M059J (cell line): ENCODE results near the genes MARCKS and HDAC2.

DNA sequence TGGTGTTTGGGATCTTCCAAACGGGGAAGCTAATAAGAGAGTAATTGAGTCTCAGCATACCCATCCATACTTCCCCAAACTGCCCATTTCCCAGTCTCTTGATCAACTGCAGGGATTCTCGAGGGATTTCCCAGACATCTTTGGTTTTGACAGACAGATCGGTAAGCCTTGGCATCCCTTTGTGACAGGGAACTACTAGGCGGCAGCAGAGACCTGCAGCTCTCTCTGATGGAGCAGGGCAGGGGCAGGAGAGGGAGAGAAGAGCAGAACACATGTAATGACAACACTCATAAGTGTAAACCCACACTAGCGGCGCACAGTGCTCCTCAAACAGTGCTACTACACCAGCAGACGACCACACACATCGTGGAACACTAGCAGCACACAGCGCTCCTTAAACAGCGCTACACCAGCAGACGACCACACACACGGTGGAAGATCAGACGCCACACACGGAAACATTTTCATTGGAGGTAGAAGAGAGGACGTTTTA lies 94.4 kb upstream of the TRAF3IP2 start:
- RAMPAGE, long total RNA, result no peak

DNA sequence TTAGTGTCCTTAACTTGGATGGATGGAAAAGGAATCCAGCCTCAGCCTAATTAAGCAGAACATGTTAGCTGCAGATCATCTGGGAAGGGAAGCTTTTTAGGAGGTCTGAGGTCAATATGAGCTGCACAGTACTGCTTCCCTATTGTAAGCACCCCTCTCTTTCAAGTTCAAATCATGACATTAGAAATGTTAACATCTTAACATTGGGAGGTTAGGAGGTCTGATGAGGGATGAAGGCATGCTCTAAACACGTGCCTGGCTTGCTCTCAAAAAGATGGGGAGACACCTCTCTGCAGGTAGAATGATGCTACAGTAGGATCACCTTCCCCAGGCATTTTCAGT lies 102.6 kb upstream of the TRAF3IP2 start:
- RAMPAGE, long total RNA, result no peak

GRCh38 chr6:111818756-111819155 lies 54.5 kb downstream of the FYN start:
- RAMPAGE, long total RNA, result no peak

DNA sequence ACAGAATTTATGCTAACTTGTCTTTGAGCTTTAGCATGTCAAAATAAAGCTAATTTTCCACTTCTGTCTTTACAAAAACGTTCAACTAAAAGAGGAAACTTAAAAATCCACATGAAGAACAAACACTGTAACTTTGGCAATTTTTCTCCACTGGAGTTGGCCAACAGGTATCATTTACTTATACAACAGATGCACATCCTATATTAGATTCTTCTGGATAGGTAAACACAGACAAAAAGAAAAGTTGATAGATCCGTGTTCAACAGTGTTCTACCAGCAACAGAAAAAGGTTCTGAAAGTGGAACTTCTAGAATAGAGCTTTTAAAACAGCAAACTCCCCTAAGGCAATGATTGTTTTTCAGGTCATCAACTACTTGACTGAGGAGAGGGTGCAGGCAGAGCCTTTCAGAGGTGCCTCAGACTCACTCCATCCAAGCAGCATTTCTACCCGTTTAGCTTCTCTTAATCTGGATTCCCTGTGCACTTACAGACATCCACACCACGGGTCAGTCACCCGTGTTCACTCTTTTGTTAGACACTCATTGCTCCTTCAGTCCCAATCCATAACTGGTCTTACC lies 29.0 kb downstream of the FYN start:
- RAMPAGE, long total RNA, result no peak

- RAMPAGE, long total RNA, result no peak
Observed at GRCh38 chr6:111846357-111846738, 26.9 kb downstream of the FYN start.

- RAMPAGE, long total RNA, result no peak
Observed at GRCh38 chr6:111976206-111976548, 77.7 kb upstream of the CCN6 start.

- RAMPAGE, long total RNA, result no peak
Observed at GRCh38 chr6:112004717-112005218, 49.1 kb upstream of the CCN6 start.

GRCh38 chr6:112016391-112016846 lies 37.5 kb upstream of the CCN6 start:
- RAMPAGE, long total RNA, result no peak

DNA sequence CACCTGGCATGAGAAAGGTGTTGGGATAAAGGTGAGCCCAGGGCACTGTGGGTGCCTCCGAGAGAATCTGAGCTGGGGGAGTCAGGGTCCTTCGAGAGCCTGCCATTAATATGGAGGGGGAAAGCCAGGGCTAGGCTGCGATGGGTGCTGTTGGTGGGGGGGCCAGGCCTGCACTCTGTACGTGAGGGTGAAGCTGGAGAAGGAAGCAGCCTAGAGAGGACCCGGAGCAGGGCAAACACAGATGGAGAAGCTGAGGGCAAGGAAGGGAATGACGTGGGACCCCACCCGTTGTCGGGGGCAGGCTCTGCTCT lies 238 bp upstream of the CCN6 start:
- RAMPAGE, long total RNA, result no peak

DNA sequence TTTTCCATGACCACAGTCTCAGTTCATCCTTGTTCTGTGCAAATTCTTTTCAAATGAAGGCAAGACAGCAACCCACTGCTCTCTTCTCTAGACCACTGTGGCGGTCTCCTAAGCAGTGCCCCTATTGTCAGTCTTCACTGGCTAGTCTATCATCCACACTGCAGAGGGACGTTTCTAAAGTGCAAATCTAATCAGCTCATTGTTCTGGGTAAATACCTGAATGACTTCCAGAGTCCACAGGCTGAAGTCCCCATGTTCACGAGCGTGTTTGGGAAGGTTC lies 73.3 kb downstream of the LAMA4 start:
- RAMPAGE, long total RNA, result no peak

DNA sequence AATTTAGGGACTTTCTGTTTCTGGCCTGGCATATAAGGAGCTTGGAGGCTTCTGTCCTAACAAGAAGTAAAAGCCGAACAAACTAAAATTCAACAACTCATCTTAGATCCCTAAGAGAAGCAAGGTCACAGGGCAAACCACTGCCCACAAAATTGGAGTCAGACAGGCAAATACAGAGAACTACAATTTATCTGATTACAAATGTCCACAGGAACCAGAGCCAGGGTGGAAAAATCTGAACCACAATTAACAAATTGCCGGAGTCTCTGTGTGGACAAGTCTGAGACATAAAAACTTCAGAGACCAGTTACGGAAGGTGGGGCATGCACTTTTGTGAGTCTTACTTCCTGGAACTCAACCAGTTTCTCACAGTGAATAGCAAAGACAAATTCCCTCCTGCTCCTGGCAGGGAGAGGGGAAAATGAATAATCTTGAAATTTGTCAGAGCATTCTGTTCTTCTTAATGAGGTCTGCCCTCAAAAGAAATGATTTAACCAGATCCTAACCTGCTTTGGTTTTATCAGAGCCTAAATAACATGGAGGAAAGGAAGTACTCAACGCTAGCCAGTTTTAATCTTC lies 671.6 kb downstream of the RFPL4B start:
- RAMPAGE, long total RNA, result no peak

DNA sequence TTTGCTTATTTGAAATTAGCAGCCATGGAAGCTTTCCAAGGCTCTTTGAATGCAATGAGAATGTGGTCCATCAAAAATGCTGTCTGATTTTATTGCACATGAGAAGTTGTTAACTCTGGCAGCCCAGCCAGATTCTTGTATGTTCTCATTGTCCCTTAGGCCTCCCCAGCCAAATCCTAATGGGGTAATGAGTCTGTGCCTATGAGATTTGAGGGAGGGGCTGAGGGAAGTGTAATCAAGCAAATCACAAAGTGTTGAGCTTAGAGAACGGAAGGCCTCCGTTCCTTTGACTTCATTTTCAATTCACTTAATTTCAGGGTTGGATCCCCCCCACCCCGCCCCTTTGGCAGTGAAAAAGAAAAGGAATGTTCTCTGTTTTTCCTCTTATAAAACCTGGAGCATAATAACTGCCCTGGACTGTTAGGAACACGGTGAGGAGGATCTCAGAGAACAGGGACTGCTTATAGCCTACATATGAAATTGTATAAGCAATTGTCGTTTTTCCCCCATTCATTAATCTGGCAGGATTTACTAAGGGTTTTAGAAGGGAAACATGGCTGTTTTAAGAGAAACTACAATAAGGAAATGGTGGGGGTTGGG lies 261.0 kb upstream of the MARCKS start:
- RAMPAGE, long total RNA, result no peak

DNA sequence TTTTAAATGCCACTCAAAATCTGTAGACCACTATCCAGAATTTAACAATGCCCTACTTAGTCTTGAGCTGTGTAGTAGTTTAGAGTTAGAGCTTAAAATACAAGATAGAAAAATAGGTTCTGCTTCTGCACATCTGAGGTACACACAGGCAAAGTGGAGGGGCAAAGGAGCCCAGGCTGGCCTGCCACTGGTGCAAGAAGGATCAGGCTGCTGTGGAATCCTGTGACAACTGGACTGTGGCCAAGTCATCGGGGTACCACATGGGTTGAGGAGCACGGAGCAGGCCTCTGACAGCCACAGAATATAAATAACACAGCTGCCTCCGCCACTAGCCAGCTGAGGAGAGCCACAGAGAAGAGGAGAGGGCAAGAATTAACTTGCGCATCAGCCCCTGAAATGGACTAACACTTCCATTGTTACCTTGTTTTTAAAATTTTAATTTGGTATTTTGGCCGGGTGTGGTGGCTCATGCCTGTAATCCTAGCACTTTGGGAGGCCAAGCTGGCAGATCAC lies 206.0 kb upstream of the MARCKS start:
- RAMPAGE, long total RNA, result no peak

- RAMPAGE, long total RNA, result no peak
Observed at GRCh38 chr6:113684376-113685012, 172.7 kb upstream of the MARCKS start.

DNA sequence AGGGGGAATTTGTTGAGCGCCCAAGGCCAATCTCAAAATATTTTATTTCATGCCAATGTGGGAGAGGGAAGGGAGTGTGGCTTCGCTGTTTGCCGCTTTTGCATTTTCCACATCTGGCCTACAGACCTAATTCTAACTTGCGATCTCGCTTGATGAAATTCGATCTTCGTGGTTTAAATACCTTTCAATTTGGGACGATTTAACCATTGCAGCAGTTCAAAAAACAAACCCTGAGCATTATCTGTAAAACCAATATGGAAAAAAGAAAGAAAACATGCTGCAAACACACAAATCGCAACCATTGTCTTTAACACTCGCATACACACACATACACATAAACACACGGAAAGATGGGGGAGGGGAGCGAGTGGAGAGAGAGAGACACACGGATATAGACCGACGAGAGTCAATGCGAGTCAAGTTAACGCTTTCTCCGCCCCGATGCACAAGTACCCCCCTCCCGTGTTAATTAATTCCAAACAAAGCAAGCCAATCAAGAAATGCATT lies 476 bp upstream of the MARCKS start:
- RAMPAGE, long total RNA, result no peak

- RAMPAGE, long total RNA, result start-site peak on the plus strand at chr6:113857338-113857400, 160 and 260 reads in 2 replicates
Observed at GRCh38 chr6:113857123-113857580, at the start of gene MARCKS. TSS of gene MARCKS (plus strand) at chr6:113857345.

DNA sequence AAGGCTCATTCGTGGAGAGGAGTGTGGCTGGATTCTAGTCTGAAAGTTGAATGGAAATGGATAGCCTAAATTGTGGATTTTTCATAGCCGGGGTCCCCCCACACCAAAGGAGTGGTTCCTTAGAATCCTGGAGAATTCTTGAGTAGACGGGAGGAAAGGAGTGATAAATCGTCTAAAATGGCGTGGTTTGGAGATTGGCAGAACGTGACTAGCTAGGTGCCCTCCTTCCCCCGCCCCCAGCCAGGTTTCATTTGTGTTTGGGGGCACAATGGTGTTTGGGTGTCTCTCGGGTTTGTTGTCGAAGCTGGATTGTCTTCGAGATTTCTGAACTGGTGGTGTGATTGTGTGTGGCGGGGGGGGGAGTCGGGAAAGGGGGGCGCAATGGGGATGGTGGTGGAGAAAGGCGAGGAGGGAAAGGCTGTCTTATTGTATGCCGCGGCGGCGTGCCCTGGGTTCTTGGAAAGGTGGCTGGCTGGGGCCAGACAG lies 813 bp downstream of the MARCKS start:
- RAMPAGE, long total RNA, result no peak

DNA sequence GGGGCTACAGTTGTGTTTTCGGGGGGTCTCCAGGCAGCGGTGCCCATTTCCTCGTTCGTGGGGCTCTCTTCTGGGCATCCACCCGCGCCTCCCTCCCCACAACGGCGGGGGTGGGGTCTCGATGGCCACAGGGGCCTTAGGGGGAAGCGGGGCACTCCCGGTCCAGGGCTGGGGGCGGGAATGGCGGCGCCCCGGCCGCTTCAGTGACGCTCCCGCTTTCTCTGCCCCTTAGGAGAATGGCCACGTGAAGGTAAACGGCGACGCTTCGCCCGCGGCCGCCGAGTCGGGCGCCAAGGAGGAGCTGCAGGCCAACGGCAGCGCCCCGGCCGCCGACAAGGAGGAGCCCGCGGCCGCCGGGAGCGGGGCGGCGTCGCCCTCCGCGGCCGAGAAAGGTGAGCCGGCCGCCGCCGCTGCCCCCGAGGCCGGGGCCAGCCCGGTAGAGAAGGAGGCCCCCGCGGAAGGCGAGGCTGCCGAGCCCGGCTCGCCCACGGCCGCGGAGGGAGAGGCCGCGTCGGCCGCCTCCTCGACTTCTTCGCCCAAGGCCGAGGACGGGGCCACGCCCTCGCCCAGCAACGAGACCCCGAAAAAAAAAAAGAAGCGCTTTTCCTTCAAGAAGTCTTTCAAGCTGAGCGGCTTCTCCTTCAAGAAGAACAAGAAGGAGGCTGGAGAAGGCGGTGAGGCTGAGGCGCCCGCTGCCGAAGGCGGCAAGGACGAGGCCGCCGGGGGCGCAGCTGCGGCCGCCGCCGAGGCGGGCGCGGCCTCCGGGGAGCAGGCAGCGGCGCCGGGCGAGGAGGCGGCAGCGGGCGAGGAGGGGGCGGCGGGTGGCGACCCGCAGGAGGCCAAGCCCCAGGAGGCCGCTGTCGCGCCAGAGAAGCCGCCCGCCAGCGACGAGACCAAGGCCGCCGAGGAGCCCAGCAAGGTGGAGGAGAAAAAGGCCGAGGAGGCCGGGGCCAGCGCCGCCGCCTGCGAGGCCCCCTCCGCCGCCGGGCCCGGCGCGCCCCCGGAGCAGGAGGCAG lies 2.6 kb downstream of the MARCKS start:
- RAMPAGE, long total RNA, result no peak

GRCh38 chr6:113906657-113906995 lies 49.5 kb downstream of the MARCKS start:
- RAMPAGE, long total RNA, result no peak

DNA sequence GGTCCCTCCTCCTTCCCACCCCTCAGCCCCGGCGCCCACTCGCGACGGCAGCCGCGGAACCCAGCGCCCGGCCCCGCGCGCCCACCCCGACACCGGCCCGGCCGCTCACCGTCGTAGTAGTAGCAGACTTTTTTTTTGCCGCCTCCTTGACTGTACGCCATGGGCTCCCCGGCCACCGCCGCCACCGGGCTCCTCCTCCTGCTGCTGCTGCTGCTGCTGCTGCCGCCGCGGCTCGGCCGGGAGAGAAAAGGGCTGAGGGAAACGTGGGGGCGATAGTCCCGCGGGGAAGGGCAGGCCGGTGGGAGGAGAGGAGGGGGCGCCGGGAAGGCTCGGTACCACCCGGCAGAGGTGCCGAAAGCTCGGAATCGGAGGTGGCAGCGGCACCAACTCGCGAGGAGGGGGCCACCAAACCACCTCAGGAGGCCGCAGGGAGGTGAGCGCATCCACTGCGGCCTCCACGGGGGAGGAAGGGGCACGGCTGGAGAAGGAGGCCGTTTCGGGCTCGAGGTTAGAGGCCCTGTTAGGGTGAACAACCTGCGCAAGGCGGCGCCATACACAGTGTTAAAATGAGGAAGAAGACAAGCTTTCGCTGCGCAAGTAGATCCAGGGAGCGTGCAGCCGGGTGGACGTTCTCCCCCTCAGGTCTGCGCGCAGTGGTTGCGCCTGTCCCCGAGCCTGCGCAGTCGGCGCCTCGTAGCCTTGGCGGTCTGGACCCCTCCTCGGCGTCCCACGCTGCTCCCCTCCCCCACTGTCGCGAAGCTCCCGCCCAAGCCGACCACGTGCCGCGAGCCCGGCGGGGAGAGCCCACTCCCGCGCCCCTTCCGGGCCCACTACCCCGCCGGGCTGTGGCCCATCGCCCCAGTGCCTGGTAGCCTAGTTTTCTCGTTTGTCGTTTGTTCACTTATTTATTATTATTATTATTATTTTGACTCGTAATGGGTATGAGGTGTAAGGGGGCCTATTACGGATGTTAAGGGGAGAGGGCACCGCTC lies at the start of gene HDAC2:
Gene HDAC2 (minus strand): TSS at position 401 of the 992 bp plus-strand sequence.
- RAMPAGE, long total RNA, result start-site peak on the minus strand centred at position 393 of the sequence, 29 bp wide, 132 and 85 reads in 2 replicates